GM19240 (cell line): ENCODE measurements around the genes TMEM158 and LTF.

GRCh38 chr3:45120118-45120882, 25.9 kb downstream of the CDCP1 start:
- RRBS: no CpG with 5 or more reads among the region's 5 CpGs

- RRBS: no CpG with 5 or more reads among the region's 5 CpGs
Observed at GRCh38 chr3:45163878-45164392, 17.8 kb upstream of the CDCP1 start.

DNA sequence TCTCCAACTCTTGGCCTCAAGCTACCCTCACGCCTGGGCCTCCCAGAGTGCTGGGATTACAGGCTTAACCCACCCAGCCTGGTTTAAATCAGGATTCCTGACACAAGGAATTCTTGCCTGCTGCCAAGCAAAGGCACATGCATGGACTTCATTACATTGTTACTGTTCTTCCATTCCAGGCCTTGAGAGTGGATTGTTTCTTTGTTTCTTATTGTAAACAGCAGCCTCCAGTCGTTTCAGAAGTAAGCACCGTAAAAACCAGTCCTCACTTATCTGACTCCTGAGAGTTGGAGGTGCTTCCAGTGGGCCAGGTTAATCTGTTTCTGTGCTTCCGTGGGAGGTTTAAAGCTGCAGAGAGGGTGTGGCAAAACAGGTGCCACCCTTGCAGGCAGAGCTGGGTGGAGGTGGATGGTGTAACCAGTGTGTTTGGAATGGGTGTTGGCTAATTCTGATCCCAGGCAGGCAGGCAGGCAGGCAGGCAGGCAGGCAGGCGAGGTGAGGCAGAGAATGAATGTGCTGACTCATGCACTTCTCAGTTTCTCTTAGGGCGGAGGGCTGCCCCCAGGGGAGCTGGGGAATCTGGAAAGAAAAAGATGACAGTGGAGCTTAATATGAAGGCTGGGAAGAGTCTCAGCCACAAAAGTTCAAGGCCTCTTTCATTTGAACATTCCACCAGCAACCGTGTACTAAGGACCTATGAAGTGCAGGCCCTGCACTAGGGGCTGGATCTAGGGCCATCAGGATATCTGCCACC, 37.0 kb upstream of the CDCP1 start:
- RRBS: no CpG with 5 or more reads among the region's 7 CpGs

DNA sequence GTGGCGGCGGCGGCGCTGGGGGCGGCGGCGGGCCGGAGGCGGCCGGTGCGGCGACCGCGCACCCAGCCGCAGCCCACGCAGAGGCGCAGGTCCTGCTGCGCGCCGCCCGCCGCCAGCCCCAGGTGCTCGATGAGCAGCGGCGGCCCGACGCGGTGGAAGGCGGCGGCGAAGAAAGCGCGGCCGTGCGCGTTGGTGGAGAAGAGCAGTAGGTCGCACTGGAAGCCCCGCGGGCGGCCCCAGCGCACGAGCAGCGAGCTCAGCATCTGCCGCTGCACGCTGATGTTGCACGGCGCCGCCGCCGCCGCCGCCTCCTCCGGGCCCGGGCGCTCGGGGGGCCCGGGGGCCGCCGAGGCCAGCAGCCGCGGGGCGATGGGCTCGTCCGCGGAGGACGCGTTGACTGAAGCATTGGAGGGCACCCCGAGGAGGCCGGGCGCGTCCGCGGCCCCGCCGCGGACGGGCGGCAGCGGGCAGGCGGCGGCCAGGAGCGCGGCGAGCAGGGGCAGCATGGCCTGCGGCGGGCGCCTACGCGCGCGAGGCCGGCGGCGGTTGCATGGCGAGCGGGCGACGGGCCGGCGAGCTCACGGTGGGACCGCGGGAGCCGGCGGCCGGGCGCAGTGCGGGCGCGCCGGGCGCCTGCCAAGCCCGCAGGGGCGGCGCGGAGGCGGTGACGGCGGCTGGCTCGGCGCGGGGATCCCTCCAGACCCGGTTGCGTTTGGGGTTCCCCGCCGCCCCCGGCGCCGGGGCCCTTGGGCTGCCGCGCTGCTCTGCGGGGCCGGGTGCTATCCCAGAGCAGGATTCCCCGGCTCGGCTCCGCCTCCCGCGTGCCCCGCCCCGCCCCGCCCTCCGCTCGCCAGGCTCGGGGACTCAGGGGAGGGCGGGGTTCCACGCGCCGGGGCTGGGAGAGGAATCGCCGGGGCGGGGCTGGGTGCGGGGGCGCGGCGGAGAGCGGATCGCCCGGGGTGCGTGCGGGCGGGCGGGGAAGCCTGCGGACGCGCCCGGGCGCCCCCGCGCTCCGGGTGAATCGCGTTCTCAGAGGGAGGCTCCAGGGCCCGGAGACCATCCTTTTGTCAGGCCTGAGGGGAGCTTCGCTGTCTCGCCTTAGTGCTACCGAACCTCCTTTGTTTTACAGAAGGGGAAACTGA, at the start of gene TMEM158:
TSS of gene TMEM158 (minus strand) at position 766 of the 1,142 bp plus-strand sequence.
- RRBS: 3% methylated on average over 61 of the region's 176 CpGs

DNA sequence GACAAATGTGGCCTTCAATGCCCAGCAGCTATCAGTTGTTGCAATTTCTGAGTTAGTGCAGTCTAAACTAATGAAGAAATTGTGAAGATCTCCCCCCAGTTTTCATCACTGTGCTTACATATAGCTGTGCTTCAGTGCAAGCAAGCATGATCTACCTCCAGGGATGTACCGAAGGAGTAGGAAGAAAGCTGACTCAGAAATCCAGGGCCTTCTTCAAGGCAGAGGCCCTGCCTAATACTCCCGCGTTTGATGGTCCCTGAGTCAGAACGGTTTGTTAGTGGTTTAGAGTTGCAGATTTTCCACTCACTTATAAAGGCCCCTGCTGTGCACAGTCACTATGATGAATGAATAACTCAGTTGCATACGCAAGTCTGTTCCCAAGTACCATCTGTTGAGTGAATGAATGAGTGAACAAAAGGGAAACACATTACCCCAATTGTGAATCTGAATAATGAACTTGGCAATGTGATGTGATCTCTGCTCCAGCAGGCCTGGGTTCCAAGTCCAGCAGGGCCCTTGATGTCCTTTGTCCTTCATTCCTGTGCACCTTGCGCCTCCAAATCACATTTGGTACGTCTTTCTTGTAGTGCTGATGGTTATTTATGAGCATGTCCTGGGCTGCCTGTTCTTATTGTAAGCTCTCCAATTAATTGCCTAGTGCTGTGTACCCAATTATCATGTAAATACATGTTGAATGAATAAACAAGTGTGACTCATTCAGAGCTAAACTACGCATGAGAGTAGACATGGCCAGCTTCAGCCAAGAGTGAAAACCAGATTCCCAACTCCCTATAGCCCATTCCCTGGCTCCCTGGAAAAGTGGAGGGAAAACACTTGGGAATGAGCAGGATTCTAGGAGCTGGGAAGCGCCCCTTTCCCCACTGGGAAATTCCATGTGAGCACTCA, 85.4 kb upstream of the LIMD1 start:
- RRBS: no CpG with 5 or more reads among the region's 9 CpGs

GRCh38 chr3:45545445-45545986, 49.0 kb upstream of the LIMD1 start:
- RRBS: no CpG with 5 or more reads among the region's 7 CpGs

GRCh38 chr3:45567463-45568137, 27.0 kb upstream of the LIMD1 start:
- RRBS: no CpG with 5 or more reads among the region's 10 CpGs

- RRBS: no CpG with 5 or more reads among the region's 23 CpGs
Observed at GRCh38 chr3:45593610-45593860, 1.0 kb upstream of the LIMD1 start.

DNA sequence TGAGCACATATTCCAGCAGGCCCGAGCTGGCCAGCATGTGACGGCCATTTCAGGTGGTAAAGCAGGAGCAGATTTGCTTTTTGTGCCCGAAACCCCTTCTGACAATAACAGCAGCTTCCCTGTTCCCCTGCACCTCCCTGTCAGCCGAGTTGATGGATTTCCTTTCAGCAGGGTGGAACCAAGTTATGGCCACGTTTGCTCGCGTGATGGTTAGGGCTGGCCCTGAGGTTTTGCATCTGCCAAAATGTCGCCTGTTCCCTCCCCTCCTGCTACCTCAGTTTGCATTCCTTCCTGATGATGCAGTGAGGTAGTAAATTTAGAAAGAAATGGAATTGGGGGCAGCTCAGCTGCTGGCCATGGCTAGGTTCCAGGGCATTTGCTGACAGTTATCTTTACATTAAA, 13.2 kb downstream of the LIMD1 start:
- RRBS: no CpG with 5 or more reads among the region's 8 CpGs

DNA sequence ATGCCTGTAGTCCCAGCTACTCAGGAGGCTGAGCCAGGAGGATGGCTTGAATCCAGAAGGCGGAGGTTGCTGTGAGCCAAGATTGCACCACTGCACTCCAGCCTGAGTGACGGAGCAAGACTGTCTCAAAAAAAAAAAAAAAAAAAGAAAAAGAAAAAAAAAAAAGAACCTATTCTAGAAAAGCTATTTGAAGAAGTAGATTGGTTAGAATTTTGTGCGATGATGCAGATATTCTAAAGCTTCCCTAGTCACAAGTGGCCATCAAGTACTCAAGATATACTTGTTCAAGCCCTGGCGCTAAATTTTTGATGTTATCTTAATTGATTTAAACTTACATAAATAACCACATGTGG, 35.4 kb upstream of the SACM1L start:
- RRBS: no CpG with 5 or more reads among the region's 4 CpGs

DNA sequence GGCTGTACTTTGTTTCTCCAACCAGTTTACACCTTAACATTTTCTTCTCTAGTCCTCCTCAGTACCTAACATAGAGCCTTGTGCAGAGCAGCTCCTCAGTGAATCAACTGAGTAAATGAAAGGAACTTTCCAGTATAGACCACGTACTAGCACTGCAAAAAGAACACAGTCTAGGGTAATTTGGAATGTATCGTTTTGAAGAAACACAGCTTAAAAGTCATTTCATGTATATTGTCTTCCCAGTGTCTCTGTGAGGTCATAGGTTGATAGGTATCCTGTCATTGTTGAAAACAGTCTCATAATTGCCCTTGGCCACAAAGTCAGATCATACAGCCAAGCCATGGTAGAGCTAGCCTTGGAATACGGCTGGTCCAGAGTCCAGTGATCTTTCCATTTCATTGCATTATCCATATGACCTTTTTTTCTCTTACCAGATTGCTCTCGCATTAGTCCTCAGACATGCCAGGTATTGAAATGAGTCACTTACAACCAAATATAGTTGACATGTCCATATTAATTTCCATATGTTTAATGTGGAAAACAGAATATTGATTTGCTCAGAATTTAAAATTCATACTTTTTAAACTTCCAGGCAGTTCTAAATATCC, 4.2 kb downstream of the SACM1L start:
- RRBS: no CpG with 5 or more reads among the region's 4 CpGs

GRCh38 chr3:45736578-45737032, 47.4 kb downstream of the SACM1L start:
- RRBS: no CpG with 5 or more reads among the region's 1 CpG

DNA sequence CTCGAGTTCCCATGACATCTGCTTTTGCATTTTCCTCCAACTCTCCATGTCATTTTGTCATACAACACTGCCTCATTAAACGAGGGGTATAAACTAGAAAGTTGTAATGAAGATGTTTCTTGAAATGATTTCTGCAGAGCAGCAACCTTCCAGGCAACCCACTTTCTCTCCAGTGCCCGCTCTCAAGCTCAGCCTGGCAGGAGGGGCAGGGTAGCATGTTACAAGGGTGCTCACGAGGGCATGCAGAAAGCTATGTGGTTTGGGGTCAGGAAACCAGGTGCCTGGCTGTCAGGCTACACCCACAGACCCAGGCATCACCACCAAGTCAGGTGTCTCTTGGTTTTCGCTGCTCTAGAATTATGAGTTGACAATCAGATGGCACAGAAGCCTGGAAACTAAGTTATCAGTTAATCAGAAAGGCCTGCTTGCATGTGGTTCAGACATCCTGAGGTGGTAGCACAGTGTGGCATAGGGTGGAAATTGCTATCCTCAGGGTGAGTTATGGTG, 16.3 kb upstream of the CCR9 start:
- RRBS: no CpG with 5 or more reads among the region's 5 CpGs

- RRBS: no CpG with 5 or more reads among the region's 9 CpGs
Observed at GRCh38 chr3:45911749-45912360, 25.5 kb downstream of the CCR9 start.

DNA sequence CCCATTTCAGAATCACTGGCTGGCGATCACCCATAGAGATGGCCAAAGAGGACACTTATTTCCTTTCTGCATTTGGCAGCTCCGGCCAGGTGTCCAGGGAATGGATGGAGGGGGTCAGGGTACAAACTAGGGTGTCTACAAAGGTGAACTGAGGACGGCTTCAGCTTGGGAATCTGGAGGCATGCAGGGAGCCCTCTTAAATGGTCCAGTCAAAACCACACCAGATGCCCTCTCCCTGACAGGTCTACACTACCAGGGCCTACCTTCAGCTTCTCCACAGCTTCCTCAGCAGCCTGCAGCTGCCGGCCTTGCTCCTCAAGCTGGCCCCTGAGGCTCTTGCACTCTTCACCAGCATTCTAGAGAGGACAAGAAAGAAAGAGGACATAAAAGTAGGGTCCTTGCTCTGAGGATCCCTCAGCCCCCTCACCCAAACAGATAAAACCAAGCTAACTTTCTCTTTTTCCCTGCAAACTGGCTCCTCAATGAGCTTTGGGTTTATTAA, 21.6 kb downstream of the CXCR6 start:
- RRBS: no CpG with 5 or more reads among the region's 4 CpGs

- RRBS: no CpG with 5 or more reads among the region's 6 CpGs
Observed at GRCh38 chr3:46383324-46383995, 12.7 kb downstream of the CCR5 start.

- RRBS: 24% methylated on average over 1 of the region's 25 CpGs
Observed at GRCh38 chr3:46464730-46465340, at the start of gene LTF. TSS of gene LTF (minus strand) at chr3:46464905.

DNA sequence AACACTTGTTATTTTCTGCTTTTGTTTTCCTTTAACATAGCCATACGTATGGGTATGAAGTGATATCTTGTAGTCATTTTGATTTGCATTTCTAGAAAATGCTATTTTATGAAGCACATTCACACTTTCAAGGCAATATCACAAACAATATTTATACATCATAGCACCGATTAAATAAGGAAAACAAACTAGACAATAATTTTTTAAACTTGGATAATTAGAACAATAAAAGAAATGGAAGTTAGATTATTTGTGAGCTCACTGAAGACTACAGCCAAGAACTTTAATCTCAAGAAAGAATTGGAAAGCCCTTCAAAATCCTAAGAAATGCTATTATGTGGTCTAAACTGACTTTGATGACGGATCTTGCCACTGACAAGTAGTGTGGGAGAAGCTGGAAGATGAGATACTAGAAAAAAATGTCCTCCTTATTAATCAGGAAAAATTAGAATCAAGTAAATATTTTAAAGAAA, 15.3 kb downstream of the RTP3 start:
- RRBS: no CpG with 5 or more reads among the region's 3 CpGs

- RRBS: no CpG with 5 or more reads among the region's 3 CpGs
Observed at GRCh38 chr3:46566710-46566997, 552 bp upstream of the LRRC2 start.